Mesenchymal stem cell of the bone marrow (primary cell): ENCODE results near the gene LRATD1.

DNA sequence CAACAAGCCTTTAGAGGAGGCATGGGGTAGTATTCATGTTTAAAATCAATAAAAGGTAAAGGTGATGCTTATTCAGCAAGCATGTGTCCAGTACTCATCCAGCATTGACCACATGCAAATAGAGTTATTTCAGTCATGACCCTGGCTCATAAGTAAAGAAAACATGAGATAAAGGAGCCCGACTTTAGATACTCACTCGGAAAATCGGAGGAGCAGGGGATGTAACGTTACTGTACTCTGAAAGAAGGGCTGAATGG lies 238.0 kb upstream of the TRIB2 start:
- CAGE, long polyA plus RNA = no peak

- CAGE, long polyA plus RNA = no peak
Measured at GRCh38 chr2:12715502-12715675, 1.3 kb upstream of the TRIB2 start.

- CAGE, long polyA plus RNA = no peak
Measured at GRCh38 chr2:12720115-12721122, 3.7 kb downstream of the TRIB2 start.

DNA sequence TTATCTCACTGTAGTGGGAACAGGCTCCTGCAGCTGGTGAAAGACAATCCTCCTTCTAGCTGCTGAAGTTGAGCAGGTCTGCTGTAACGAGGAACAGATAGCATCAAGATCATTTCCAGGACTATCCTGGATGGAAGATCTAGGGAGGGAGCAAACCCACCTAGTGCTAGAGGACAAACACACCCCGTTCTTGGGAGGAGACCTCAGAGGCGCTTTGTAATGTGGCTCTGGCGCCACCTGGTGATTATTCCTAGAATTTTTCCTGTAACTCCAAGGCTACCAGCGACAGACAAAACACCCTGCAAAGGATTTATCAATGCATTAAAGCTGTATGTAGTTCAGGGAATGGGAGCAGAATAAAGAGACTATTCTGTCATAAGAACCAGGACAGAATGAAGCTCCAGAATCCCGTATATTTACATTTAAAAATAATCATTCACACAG lies 290.1 kb downstream of the TRIB2 start:
- CAGE, long polyA plus RNA = no peak

DNA sequence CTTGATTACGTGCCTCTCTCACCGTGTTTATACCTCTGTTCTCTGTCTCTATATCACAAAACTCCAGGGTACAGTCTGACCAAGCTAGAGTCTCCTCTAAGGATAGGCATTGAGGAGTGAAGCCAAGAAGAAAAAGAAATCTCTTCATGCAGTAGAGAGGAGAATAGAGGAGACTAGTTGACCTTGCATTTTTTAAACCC lies 267.9 kb upstream of the LRATD1 start:
- CAGE, long polyA plus RNA = no peak

DNA sequence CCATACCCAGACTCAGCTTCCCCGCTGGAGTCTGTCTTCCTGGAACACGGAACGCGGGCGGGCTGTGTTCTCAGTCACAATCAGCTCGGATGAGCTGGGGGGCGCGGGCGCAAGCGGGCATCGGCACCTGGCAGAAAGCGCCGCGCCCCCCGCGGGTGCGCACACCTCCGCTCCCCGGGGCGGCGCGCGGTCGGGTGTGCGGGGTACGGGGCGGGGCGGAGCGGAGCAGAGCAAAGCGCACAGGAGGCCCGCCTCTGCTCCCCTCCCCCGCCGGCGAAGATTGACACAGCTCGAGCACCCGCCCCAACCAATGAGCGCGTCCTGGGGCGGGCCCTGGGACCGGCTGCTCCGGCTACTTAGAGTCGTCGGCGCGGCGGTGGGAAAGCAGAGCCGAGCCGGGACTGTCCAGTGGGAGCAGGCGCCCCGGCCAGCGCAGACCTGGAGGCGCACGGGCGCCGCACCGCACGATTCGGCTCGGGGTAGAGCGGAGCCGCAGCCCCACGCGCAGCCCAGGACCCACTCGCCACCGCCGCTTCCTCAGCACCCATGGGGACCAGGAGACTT lies at the start of gene LRATD1:
Gene LRATD1 (plus strand): TSS at position 382 of the 564 bp plus-strand sequence.
- CAGE, long polyA plus RNA = no peak

DNA sequence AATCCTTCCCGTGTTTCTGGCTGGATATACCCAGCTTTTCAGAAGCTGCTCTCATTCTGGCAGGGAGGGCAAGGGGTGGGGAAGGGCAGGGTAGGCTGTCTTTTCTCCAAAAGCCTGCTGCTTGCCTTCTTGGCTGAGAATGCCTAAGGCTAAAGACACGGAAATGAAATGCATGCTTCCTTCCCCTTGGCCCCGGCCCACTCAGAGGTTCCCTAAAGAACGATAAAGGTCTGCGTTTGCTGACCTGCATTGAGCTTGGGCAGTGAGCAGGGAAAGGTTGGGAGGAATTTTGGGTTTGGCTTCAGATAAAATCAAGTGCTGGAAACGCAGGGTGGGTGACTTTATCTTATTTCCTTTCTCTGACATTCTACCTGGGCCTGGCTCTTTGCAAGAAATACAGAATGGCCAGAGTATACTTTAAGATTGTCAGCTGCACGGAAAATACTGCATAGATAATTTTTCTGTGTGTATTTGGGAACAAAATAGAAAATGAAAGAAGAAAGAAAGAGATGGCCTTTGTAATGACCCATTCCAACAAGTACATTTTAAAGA lies 390.8 kb downstream of the NBAS start:
- CAGE, long polyA plus RNA = no peak

GRCh38 chr2:15749803-15750176 lies 158.1 kb downstream of the DDX1 start:
- CAGE, long polyA plus RNA = no peak

- CAGE, long polyA plus RNA = no peak
Measured at GRCh38 chr2:15942484-15943029, 2.2 kb downstream of the MYCN start.

GRCh38 chr2:16094044-16094630 lies 153.8 kb downstream of the MYCN start:
- CAGE, long polyA plus RNA = no peak

GRCh38 chr2:16547695-16548233 lies 117.9 kb downstream of the CYRIA start:
- CAGE, long polyA plus RNA = no peak

- CAGE, long polyA plus RNA = no peak
Measured at GRCh38 chr2:16583810-16584582, 81.6 kb downstream of the CYRIA start.

DNA sequence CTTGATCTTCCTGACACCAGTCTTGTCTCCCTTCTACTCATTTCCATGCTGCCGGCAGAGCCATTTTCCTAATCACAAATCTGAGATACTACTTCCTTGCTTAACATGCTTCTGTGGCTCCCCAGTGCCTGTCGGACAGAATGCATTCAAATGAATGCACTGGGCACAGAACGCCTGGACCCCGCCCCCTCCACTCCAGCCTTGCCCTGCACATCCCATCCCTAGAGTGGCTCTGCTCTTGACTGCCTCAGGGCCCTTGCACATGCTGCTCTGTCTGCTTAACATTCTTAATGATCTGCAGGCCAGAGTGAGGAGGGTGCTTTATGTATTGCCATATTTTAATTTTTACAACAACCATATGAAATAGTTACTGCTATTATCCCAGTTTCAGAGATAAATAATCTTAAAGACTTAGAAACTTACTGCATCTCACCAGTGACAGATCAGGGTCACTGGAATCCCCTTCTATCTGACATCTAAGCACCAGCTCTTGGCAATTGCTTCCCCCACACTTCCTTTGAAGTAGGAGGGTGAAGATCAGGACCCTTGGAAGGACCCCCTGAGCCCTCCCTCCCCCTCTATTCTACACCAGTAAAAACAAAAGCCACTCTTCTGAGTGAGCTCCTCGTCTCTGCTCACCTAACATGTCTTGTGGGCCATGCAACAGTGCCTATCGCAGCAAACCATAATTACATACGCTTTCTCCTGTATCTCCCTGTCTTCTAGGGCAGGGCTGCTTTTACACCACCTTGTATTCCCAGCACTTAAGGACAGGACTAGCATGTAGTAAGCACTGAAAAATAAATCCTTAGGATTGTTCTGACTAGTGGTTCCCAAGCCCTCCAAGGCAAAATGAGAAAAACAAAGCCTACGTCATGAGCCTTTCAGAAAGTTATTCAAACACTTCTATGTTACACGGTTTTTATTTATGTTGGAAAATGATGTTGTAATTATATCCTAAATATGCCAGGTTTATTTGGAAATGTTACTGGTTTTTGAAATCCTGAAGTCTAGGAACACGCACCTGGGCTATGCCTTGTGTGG lies 62.3 kb downstream of the CYRIA start:
- CAGE, long polyA plus RNA = no peak

- CAGE, long polyA plus RNA = no peak
Measured at GRCh38 chr2:16604510-16605039, 61.1 kb downstream of the CYRIA start.

DNA sequence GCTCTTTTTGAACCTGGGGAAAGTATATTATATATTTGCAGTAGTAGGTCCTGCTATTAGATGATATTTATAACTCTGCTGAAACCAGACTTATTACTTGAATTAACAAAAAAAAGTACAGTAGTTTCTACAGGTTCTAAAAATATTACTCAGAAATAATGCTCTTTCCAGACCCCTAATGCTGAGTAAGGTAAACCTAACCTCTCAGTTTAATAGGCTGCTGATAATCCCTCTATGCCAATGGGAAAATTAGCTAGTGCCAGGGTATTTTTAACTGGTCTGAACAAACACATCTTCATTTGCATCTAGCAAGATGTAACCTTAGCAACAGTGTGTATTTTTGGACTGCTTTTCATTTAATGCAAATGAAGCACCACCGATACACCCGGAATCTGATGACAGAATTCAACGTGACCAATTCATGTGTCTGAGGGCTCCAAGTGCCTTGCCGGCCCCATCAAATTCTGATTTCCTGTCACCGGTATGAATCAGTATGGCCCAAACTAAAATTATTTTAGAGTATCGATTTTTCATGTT lies 47.3 kb upstream of the CYRIA start:
- CAGE, long polyA plus RNA = no peak

GRCh38 chr2:17741370-17741811 lies 12.2 kb downstream of the SMC6 start:
- CAGE, long polyA plus RNA = no peak

- CAGE, long polyA plus RNA = no peak
Measured at GRCh38 chr2:17799210-17800606, 16.6 kb upstream of the MSGN1 start.

DNA sequence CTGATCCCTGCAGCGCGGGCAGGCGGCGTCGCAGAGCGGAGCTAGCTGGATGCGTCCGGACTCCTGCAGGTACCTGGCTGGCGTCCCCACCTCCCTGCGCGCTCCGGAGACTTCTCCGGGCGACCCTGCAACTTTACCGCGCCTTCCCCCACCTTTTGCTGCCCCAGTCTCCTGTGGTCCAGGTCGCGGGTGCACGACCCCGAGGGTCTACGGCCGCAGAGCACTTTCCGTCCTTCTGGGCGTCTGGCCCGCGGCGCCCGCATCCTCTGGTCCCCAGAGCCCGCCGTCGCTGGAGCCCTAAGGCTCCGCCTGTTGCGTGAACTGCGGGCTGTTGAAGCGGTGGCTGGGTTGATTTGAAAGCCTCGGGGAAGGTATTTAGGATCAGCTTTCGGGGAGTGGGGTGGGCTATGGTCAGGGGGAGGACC lies 283 bp downstream of the KCNS3 start:
- CAGE, long polyA plus RNA = no peak

- CAGE, long polyA plus RNA = no peak
Measured at GRCh38 chr2:18297596-18298056, 262.8 kb downstream of the RDH14 start.

GRCh38 chr2:18299400-18299894 lies 261.0 kb downstream of the RDH14 start:
- CAGE, long polyA plus RNA = no peak